Neural cell (in vitro differentiated cells): ENCODE measurements around the gene H2AZ2.

DNA sequence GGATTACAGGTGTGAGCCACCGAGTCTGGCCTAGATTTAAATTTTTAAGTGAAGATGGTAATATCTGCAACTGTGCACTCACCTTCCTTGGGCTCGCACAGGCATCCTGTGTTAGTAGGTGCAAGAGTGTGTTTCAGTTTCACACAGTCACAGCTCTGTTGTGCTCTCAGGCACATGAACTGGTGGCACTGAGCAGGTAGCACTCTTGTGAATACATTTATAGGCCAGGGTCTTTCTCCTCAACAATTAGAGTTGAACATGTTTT lies 17.4 kb downstream of the OGDH start:
- RAMPAGE, long total RNA = no peak

- RAMPAGE, long total RNA = no peak
Measured at GRCh38 chr7:44634258-44634581, 27.8 kb downstream of the OGDH start.

DNA sequence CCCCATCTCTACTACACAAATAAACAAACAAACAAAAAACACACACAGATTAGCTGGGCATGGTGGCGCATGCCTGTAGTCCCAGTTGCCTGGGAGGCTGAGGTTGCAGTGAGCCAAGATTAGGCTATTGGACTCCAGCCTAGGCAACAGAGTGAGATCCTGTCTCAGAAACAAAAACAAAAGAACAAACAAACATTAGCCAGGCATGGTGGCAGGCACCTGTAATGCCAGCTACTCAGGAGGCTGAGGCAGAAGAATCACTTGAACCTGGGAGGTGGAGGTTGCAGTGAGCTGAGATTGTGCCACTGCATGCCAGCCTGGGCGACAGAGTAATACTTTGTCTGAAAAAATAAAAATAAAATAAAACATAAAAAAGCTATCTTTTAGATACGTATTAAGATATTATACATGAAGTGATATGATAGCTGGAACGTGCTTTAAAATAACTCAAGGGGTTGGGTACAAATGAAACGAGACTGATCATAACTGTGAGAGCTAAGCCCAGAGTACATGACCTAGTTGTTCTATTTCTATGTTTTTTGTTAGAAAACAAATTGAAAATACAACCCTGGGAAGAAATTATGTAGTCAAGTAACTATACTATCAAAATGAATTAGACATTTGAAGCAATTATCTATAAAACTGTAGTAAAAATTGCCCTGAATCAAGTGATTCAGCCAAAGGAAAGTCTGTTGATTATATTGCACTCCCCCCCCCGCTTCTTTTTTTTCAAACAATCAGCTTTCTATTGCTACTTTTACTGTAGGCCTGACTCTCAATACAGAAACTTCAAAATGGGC lies 16.9 kb downstream of the H2AZ2 start:
- RAMPAGE, long total RNA = no peak

- RAMPAGE, long total RNA = no peak
Measured at GRCh38 chr7:44846285-44846925, 1.5 kb downstream of the H2AZ2 start.

- RAMPAGE, long total RNA = no peak
Measured at GRCh38 chr7:44847107-44848250, at the start of gene H2AZ2. TSS of gene H2AZ2 (minus strand) at chr7:44848087.

- RAMPAGE, long total RNA = no peak
Measured at GRCh38 chr7:44880958-44881634, 4.2 kb downstream of the PURB start.

- RAMPAGE, long total RNA = no peak
Measured at GRCh38 chr7:44882163-44883428, 2.7 kb downstream of the PURB start.

GRCh38 chr7:44914999-44915608 lies 29.8 kb upstream of the PURB start:
- RAMPAGE, long total RNA = no peak

- RAMPAGE, long total RNA = no peak
Measured at GRCh38 chr7:44956796-44957123, 22.1 kb downstream of the MYO1G start.

DNA sequence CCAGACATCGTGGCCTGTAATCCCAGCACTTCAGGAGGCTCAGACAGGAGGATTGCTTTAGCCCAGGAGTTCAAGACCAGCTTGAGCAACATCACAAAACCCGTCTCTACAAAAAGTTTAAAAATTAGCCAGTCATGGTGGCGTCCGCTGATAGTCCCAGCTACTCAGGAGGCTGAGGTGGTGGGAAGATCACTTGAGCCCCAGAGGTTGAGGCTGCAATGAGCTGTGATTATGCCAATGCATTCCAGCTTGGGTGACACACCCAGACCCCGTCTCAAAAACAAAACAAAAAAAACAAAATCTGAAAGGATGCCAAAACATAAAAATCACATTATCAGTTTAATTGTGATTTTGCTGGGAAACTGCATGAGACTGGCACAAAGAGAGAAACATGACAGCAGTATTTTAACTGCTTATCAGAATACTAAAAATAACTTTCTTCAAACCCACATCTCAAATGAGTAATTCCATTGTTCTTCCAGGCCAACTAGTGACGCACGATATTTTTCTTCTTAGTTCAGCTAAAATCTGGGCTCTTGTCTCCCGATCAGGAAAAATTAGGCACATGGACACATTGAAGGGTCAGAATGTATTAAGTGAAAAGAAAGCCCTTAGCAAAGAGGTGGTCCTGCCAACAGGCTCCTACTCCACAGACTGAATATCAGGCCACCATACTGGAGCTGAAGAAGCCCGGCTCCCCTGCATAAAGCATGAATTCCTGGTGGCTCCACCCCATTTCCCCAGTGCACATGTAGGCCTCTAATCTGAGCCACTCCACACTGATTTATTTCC lies 9.7 kb upstream of the CCM2 start:
- RAMPAGE, long total RNA = no peak

DNA sequence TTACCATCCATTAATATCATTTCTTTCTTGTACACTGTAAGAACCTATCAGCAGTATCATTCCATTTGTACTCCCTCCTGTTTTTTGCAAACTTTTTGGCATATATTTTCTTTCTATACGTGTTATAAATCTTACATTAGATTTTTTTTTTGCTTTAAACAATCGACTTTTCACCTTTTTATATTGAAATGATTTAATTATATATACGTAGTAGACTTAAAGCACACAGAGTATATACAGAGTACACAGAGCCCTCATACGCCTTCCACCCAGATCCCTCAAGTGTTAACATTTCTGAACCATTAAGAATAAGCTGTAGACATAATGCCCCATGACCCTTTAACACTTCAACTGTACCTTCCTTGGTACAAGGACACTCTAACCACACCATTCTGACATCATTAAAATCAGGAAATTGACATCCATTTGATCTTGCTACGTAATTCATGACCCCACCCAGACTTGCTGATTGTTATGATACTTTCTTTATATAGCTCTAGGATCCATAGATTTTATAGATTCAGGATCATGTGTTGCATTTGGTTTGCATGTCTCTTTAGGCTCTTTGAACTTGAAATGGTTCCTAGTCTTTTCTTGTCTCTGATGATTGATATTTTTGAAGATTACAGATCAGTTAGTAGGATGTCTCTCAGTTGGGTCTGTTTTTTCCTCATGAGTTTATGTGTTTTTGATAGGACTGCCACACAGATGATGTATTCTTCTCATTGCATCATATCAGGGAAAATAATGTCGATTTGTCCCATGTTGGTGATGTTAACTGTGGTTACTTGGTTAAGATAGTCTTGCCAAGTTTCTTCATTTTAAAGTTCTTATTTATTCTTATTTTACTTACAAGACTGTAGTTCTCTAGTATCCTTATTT lies 13.4 kb downstream of the CCM2 start:
- RAMPAGE, long total RNA = no peak

GRCh38 chr7:45046225-45046766 lies 42.5 kb downstream of the NACAD start:
- RAMPAGE, long total RNA = no peak

DNA sequence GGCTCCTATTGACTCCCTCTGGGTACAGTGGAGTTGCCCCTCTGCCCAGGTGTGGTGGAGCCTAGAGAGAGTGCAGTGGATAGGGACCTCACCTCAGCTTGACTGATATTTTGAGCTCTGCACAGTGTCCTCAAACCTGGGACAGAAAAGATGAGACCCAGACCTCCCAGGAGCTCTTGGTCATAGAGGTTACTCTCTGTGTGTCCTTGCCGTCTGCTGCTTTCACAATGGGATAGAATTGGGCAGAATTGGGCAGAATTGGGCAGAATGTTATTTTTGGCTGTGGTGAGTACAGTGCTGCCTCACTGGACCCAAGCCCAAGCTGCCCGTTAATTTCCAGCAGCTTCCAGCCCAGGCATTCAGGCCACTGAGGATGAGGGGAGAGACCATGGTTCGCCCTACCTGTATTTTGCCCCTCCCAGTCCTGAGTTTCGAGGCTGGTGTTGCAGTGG lies 23.8 kb downstream of the NACAD start:
- RAMPAGE, long total RNA = no peak

DNA sequence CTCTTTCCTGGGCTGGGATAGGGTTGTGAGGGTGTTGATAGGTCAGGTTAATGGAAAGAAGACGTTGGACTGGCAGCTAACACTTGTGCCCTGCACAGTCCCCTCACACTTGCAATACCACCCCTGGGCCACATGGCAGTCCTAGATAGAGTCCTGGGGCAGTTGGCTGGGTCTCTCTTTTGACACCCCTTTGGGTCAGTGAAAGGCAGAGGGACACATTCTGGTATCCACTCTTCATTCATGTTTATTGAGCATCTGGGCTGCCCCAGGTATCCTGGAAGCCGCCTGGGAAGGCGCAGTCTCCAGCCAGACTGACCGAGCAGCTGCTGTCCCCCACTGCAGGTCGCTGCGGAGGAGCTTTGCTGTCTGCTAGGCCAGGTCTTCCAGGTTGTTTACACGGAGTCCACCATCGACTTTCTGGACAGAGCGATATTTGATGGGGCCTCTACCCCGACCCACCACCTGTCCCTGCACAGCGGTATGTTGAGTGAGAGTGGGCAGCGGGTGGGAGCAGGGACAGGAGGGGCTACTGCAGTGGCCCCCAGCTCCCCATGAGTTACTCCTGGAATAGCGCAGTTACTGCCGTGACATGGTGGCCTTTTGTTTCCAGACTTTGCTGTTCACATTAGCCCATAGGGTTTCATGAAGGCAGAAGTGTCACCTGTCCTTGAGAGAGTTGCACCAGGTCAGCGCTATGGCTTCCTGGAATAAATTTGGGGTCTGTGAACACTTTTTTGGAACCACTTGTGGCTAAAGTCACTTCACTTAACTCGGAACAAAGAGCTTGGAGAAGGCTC lies 19.1 kb downstream of the NACAD start:
- RAMPAGE, long total RNA = no peak

DNA sequence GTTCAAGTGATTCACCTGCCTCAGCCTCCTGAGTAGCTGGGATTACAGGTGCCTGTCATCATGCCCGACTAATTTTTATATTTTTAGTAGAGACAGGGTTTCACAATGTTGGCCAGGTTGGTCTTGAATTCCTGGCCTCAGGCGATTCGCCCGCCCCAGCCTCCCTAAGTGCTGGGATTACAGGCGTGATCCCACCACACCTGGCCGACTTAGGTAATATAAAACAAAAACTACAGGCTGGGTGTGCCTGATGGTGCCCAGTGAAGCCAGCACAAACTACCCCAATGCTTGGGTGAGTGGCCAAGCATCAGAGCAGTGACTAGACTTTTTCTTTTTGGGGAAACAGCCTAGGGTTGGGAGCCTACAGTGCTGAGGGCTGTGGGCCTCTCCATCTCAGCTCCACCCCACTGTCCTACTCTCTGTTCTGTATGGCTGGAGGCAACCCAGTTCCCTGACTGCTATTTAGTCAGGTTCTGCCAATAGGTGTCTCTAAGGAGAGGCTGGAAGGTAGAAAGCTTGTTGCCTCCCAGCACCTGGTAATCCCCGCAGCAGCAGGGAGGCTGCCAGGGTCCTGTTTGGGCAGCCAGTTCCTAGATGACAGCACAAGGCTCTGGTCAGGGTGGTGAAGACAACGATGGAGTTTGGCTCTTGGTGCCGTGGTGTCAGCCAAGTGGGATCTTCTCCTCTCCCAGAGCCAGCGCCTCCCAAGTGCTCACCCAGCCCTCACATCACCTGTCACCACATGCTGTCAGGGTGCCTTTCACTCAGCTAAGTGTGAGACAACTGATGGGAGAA lies 10.4 kb upstream of the NACAD start:
- RAMPAGE, long total RNA = no peak

GRCh38 chr7:45101361-45101757 lies 10.1 kb downstream of the TBRG4 start:
- RAMPAGE, long total RNA = no peak

DNA sequence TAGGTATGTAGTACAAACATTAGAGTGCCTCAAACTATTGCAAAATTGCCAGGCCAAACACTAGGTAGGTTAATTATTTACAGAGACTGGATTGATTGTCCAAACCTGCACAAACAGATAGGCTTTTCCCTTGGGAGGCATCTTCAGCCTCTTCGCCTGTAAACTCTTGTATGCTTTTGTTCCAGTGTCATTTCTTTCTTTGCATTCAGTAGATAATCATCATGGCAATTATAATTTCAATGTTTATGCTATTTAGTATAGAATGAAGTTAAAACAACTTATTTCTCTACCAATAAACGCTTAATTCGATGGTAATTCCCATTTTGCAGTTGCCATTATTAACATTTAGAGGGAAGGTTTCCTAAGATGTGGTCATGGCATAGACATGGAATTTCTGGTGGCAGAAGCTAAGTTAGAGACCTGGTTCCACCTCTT lies 117.3 kb downstream of the ADCY1 start:
- RAMPAGE, long total RNA = no peak

DNA sequence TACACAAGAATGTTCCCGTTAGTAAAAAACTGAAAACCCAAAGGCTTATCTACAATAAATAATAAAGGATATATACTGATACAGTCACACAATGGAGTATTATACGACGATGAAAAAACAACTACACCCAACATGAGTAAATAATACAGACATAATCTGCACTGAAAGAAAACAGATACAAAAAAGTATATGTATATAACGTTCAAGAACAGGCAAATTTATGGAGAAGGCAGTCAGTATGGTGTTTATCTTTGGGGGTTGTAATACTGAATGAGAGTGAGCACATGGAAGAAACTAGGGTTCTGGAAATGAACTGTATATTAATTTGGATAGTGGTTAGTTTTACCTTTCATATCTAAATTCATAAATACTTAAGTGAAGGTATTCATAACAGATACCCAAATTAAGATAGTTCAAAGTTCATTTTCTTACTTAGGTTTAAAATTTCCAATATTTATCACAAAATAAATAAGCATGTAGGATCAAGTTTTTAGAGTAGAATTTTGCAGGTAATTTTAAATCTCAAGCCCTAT lies 109.0 kb downstream of the CCDC201 start:
- RAMPAGE, long total RNA = no peak

DNA sequence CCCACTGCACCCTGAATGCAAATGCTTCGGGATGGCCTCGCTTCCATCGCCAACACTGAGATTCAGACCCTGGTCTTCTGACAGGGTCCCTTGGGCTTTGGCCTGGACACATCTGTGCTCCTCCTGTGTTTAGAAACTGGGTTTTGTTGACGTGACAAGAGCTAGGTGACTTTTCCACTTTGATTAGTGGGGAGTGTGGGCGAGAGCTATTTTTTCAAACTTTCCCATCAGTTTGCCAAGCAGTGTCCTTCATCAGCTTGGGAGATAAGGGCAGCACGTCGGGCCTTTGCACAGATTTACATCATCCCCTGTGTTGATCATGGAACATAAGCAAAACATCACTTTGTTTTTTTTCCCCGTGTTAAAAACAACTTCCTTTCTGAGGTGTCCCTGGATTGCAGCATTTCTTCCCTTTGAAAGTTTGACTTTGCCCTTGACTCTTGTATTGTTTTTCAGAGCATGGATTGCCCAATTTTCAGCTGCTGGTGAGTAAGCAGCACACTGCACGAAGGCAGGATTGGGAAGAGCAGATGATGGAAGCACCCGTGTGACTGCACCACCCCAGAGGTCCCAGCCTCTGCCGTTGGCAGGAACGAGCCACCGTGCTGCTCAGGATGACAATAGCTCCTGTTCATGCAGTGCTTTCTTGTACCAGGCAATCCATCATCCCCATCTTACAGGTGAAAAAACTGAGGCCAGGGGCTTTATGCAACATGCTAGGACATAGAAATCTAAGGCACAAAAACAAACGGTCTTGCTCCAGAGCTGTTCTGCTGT lies 6.4 kb upstream of the IGFBP1 start:
- RAMPAGE, long total RNA = no peak

DNA sequence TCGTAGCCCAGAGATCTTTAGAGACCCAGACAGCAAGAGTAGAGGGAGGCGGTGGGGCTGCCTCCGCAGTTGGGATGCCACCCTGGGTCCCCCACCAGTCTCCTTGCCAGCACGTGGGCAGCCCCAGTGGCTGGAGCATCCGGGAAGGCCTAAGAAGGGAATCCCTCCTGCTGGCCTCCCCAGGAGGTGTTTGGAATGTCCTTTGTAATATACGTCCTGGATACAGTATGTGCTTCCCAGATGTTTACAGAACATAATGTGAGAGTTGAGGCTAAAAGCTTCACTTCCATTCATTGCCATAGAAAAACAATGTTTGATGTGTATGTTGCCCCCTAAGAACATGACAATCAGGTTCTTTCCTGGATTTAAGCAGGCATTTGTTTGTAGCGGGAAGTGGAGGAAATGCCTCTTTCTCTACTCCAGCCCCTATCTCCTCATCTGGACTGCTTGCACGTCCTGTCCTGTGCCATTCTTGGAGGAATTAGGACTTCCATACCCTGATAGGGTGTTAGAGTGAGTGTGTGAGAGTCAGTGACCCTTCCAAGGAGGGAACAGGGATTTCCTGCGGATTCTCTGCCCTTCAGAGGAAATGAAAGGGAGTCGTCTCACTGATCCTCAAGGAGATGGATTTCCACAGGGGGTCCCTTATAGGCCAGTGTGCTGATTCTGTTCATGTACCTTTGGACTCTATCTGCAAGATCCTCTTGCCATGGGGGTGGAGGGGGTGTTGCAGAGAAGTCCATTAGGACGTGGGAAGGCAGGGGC lies 1.2 kb downstream of the IGFBP1 start:
- RAMPAGE, long total RNA = no peak